Spleen (tissue), 7 donors: Measurements from ENCODE around the genes ATG101 and KRT76.

DNA sequence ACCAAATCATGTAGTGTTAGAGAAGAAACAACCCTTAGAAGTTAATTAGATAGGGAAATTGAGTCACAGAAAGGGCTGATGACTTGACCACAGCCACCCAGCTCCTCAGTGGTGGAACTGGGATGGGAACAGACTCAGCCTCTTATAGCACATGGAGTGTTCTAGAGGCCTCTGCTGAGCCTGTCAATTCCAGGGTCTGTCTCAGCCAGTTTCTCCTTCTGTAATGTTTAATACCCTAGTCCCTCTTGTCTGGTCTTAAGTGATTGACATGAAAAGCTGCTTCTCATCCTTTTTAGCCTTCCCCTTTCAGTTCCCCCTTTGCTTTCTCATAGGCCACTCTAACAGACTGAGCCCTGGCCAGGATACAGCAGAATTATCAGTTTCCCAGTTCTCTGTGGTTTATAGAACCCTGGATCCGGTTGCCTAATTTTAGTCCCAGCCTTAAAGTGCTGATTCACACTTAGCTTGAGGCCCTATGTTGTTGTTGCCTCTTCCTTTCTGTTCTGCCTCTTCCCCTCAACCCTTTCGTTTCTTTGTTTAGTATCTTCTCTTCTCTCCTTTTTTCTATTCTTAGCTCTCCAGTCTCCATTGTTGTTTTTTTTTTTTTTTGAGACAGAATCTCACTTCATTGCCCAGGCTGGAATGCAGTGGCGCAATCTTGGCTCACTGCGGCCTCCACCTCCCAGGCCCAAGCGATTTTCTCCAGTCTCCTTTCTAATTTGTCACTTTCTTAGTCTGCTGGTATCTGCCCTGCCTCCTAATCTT lies 2.8 kb upstream of the BIN2 start:
- PRO-cap, 4 experiments = peak in 3 of 4 experiments; most common plus-strand start position 501 of the sequence (in 2); most common minus-strand start position 203 of the sequence (in 3)
- RAMPAGE, long total RNA, 4 experiments = no peak in any of the 4 experiments

- PRO-cap, 4 experiments = peak in 4 of 4 experiments; most common plus-strand start chr12:51369250 (in 2); most common minus-strand start chr12:51368917 (in 3)
- RAMPAGE, long total RNA, 4 experiments = no peak in any of the 4 experiments
These were observed 22.3 kb downstream of the GALNT6 start for GRCh38 chr12:51368515-51369651.

- PRO-cap, 4 experiments = no peak in any of the 4 experiments
- RAMPAGE, long total RNA, 4 experiments = no peak in any of the 4 experiments
These were observed 19.6 kb downstream of the GALNT6 start for GRCh38 chr12:51371353-51372165.

- PRO-cap, 4 experiments = no peak in any of the 4 experiments
- RAMPAGE, long total RNA, 4 experiments = no peak in any of the 4 experiments
These were observed 10.0 kb downstream of the GALNT6 start for GRCh38 chr12:51381145-51381696.

- PRO-cap, 4 experiments = no peak in any of the 4 experiments
- RAMPAGE, long total RNA, 4 experiments = no peak in any of the 4 experiments
These were observed 14.7 kb upstream of the GALNT6 start for GRCh38 chr12:51405937-51406314.

- PRO-cap, 4 experiments = no peak in any of the 4 experiments
- RAMPAGE, long total RNA, 4 experiments = no peak in any of the 4 experiments
These were observed 95.5 kb downstream of the SCN8A start for GRCh38 chr12:51686388-51687096.

DNA sequence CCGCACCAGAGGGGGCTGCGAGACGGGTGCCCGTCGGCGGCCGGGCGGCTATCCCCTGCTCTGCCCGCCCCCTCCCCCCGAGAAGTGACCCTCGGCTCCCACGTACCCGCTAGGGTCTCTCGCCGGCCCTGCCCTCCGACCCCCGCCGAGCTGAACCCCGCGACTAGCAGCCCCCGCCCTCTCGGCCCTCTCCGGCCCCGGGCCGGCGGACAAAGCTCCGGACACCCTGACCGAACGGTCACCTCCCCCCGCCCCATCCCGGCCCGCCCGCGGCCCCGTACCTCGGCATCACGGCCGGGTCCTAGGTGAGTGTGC lies 302 bp downstream of the FIGNL2 start:
- PRO-cap, 4 experiments = no peak in any of the 4 experiments
- RAMPAGE, long total RNA, 4 experiments = no peak in any of the 4 experiments

- PRO-cap, 4 experiments = no peak in any of the 4 experiments
- RAMPAGE, long total RNA, 4 experiments = no peak in any of the 4 experiments
These were observed 10.3 kb downstream of the ACVR1B start for GRCh38 chr12:51961839-51962200.

- PRO-cap, 4 experiments = no peak in any of the 4 experiments
- RAMPAGE, long total RNA, 4 experiments = no peak in any of the 4 experiments
These were observed 21.6 kb upstream of the NR4A1 start for GRCh38 chr12:52029660-52030087.

DNA sequence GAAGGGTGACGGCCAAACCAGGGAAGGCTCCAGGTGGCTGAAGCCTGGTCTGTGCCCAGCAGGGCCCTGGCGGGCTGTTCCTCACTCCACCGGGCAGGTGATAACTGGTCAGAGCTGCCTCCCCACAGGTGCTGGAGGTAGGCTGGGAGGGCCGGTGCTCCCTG lies 1.2 kb upstream of the NR4A1 start:
- PRO-cap, 4 experiments = no peak in any of the 4 experiments
- RAMPAGE, long total RNA, 4 experiments = no peak in any of the 4 experiments

DNA sequence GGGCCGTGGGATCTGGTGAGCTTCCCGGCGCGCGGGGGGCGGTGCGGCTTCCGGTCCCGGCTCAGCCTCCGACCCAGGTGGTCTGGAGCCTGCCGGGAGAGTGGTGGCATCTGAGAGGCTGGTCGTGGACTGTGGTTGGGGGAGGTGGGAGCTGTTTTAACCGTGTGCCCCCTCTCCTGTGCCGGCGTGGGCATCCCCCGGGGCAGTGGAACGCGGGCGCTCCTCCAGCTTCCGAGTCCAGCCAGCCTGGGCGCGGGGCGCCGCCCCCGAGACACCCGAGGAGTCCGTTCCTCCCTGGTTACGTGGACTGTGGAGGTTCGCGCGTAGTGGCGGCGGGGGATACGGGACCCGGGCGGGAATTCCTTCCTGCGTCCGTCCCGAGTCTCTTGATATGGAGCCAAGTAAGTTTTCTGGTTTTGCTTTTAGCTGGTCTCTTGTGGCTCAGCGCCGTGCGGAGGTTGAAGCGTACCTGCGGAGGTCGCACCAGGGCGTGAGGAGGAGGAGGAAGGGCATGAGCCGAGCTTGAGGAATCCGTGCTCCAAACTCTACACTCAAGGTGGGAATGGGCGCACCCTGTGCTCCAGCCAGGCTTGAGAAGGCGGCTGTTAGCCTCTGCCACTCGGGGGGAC lies at the start of gene ATG101:
Gene ATG101, plus strand, starts transcription at position 51 of the 629 bp plus-strand sequence.
- PRO-cap, 4 experiments = peak in 4 of 4 experiments; most common plus-strand start position 49 of the sequence (in 1)
- RAMPAGE, long total RNA, 4 experiments = start-site peak on the plus strand in 4 of 4 experiments, centred at positions 72 to 85 of the sequence, 38 to 136 reads per replicate

GRCh38 chr12:52081862-52082859 lies 2.7 kb downstream of the SMIM41 start:
- PRO-cap, 4 experiments = peak in 3 of 4 experiments; most common plus-strand start chr12:52082279 (in 1); most common minus-strand start chr12:52082098 (in 2)
- RAMPAGE, long total RNA, 4 experiments = start-site peak on the minus strand in 2 of 4 experiments, at chr12:52082083-52082132 at its widest, 12 to 18 reads per replicate

- PRO-cap, 4 experiments = no peak in any of the 4 experiments
- RAMPAGE, long total RNA, 4 experiments = no peak in any of the 4 experiments
These were observed 18.3 kb downstream of the KRT80 start for GRCh38 chr12:52173509-52173973.

DNA sequence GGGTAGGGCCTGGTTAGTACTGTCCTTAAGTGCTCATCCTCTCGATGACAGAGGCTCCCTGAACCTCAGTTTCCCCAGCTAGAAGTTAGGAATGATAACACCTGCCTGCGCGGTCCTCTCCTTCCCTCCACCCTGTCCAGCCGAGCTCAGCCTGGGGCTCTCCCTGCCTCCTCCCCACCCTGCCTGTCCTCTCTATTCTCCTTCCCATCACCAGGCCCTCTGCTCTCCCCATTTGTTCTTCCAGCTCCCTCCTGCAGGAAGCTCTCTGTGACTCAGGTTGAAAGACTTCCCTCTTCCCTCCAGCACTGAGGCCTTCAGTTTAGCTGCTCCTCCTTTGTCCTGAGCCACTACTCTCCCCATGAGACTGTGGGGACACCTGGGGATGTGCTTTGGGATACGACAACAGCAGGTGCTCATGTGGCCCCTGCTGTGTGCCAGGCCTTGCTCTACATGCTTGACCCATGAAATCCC lies 5.8 kb downstream of the KRT80 start:
- PRO-cap, 4 experiments = no peak in any of the 4 experiments
- RAMPAGE, long total RNA, 4 experiments = no peak in any of the 4 experiments

DNA sequence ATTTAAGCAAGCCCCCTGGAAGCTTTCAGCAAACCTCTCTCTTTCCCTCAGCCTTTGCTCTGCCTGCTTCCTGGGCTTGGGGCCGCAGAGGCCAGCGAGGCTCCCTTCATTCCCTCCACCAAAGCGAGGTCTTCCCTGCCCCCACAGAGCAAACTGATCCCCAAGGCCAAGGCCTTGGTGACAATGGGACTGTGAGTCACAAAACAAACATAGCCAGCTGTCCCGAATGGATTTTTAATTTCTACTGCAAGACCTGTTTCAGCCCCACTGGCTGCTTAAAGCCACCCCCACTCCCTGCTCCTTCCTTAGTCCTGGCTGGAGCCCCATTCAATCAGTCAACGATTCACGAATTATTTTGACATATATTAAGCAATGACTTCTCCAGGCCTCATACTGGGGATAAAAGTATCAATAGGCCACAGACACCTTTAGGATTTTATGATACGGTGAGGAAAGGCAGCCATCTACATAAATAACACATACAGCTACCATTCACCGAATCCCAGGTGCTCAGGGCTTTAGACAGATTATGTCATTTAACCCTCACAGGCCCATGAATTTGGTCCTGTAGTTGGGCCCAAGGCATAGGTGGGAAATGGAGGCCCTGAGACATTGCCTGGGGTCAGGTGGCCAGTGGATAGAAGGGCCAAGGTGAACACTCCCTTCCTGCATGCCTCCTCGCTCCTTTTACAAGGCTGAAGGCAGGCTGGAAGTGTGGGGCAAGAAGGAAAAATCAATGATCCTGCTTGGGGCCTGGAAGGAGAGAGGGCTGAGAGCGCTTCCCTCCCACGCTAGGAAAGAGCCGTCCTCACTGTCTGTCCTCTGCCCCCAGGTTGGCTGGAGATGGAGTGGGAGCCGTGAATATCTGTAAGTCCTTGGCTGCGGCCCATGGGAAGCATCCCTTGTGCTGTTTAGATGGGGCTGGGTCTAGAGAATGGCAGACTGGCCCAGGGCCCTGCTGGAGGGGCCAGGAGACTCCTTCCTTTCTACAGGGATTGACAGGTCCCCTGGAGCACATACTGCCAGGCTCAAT lies 14.6 kb downstream of the KRT7 start:
- PRO-cap, 4 experiments = no peak in any of the 4 experiments
- RAMPAGE, long total RNA, 4 experiments = no peak in any of the 4 experiments

DNA sequence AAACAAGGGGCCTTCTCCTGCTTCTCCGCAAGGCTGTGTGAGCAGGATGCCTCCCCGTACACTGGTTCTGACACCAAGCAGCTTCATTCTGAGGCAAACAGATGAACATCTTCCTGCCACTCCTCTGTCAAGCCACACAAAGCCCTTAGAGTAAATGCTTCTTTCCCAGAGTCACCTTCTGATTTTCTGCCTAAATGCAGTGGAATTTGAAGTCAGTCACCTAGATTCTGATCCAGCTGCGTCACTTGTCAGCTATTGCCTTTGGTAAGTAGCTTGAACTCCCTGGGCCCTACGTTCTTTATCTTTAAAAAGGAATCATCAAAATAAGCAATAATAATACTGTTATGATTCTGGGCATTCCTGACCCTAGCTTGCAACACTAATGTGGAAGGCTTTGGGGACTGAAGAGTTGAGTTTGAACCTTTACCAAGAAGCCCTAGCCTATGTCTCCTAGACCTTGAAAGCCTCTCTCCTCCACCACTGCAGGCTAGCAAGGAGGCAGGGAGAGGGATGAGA lies 5.7 kb downstream of the KRT73 start:
- PRO-cap, 4 experiments = peak in 2 of 4 experiments; most common minus-strand start position 90 of the sequence (in 2)
- RAMPAGE, long total RNA, 4 experiments = no peak in any of the 4 experiments

- PRO-cap, 4 experiments = no peak in any of the 4 experiments
- RAMPAGE, long total RNA, 4 experiments = no peak in any of the 4 experiments
These were observed at the start of gene KRT76 for GRCh38 chr12:52777237-52777707. Gene KRT76 (minus strand): TSS chr12:52777345.

DNA sequence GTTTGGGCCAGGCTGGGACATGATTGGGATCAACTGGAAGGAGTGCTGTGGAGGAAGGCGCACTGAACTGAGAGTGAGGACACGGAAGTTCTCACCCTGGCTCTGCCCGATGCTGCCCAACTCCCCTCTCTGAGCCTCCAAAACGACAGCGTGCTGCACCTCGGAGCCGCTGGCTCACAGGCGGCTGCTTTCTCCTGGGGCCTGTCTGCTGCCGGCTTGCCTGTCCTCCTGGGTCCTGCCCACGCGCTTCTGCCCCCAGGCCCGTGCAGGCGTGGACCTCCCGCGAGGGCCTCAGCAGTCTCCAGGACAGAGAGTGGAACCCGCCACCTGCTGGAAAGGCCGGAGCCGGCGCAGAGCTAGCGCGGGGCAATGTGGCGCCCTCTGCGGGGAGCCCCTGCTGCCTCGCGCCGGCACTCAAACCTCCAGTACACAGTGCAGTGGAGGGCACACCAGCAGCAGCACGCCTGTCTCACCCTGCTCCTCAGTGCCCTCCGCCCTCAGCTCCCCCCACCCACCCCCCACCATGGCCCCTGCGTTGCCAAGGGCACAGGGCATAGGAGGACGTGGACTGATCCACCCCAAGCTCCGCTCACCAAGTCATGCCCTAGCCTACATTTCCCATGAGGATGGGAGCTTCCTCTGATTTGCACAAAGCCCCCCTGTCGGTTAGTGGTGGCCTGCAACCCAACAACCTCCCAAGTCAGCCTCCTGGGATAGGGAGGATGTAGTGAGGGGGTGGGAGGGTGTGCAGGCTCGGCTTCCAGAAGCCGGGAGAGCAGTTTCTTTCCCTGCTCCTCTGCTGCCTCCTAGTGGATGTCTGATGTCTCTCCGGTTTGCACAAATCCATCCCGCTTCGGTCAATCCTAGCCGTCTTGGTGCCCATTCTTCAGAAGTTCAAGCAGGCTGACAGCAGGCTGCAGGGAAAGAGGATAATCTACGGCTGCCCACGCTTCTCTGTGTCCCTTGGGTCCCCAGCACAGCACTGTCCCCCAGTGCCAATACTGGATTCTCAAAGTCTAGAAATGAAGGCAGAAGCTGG lies 25.3 kb downstream of the KRT8 start:
- PRO-cap, 4 experiments = no peak in any of the 4 experiments
- RAMPAGE, long total RNA, 4 experiments = no peak in any of the 4 experiments

GRCh38 chr12:52898287-52898671 lies 6.6 kb downstream of the KRT8 start:
- PRO-cap, 4 experiments = no peak in any of the 4 experiments
- RAMPAGE, long total RNA, 4 experiments = no peak in any of the 4 experiments

- PRO-cap, 4 experiments = no peak in any of the 4 experiments
- RAMPAGE, long total RNA, 4 experiments = no peak in any of the 4 experiments
These were observed 3.9 kb downstream of the KRT8 start for GRCh38 chr12:52900911-52901347.